SK-N-MC (cell line): ENCODE data around the genes ADCY2, CFAP90 and MARCHF6.

GRCh38 chr5:6672973-6673723 is 39.9 kb downstream of the SRD5A1 start:
- RRBS, result no CpG with 5 or more reads among the region's 7 CpGs

- RRBS, result 7% methylated on average over 11 of the region's 66 CpGs
These were observed 1.0 kb upstream of the TENT4A start for GRCh38 chr5:6711936-6712830.

DNA sequence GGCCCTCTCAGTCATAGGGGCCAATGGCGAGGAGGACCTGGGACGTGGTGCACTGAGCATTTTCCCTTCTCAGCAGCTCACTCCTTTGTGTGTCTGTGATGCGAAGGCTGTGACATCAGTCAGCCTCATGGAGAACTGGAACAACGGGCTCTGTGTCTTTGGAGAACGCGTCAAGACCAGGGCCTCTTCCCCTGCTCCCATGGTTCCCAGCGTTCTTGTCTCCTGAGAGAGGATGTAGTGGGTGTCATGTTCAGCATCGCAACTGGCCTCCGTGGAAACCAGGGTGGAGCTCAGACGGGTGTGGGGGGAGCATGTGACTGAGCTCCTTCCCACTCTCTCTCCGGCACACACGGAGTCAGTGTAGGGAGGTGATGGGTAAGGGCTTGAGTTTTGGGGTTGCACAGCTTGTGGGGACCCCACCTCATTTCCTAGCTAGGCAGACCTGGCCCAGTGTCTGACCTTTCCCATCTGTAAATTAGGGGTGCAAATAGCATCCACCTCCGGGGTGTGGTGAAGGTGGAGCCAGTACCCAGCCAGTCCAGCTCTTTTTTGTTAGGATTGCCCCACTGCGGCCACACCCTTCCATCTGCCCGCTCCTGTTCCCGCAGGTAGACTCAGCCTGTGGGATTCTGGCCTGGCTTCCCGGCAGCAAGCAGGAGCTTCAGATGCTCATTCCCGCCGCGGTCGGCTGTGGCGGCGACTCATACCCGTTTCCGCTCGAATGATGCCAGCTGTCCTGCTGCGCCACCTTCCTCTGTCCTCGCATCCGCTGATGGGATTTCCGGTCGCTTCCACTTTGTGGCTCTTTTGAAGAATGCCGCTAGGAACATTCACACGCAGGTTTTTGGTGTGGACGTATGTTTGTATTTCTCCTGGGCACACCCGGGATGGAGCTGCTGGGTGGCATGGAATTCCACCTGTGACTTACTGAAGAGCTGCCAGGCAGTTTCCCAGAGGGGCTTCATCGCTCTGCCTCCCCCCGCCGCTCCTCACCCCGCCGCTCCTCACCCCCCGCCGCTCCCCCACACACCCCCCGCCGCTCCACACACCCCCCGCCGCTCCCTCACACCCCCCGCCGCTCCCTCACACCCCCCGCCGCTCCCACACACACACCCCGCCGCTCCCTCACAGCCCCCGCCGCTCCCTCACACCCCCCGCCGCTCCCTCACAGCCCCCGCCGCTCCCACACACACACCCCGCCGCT is 60.0 kb downstream of the TENT4A start:
- RRBS, result 9% methylated on average over 4 of the region's 60 CpGs

DNA sequence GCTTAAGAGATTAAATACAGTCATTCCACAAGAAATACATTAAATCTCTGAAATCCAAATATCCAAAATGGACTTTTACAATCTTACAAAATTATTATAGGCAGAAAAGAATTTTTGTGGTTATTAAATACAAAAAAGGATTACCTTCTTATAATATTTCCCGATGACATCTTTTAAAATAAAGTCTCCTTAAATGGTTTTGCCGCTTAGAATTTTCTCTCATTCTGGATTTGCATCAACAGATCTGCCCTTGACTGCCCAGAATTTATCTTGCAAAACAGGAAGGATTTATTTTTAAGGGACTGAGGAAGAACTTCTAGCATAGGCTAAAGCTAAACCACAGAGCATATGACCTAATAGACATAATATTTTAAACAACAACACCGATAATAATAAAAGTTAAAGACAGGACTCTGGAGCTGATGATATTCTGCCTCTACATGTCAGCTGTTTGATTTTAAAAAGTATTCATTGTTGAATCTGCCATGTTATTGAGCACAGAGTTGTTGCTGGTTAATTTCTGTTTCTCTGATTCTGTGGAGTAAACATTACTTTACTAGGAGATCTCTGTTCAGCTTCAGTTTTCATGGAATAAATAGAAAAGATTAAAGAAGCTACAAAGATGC is 145.3 kb upstream of the ADCY2 start:
- RRBS, result no CpG with 5 or more reads among the region's 3 CpGs

GRCh38 chr5:7395409-7396529 is at the start of gene ADCY2:
TSS of gene ADCY2 (plus strand) at chr5:7396138.
- RRBS, result 3% methylated on average over 46 of the region's 132 CpGs

GRCh38 chr5:7850651-7851400 is at the start of gene CFAP90:
TSS of gene CFAP90 (minus strand) at chr5:7851133.
- RRBS, result 19% methylated on average over 12 of the region's 74 CpGs

DNA sequence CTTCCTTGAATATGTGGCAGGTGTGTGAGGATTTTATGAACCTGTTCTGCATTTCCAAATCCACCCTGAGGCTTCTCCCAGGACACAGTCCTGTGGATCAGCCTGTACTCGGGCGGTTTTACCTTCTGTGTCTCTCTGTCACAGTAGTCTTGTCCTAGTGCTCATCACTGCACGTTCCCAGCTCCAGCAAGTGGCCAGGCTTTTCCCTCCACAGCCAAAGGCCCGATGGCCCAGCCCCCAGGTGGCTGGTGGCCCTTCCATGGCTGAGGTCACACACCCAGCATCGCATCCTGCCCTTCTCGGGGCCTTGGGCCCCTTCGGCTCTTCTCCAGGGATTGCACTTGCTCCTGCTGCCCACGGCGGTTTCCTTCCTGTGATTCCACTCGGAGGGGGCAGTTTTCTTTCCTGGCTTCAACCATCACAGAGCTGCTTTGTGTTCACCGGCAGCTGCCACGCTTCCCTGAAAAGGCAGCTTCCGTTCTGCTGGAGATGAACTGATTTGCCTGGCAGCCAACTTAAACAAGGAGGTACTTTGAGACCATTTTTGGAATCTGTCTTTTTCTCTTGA is 191.8 kb downstream of the MTRR start:
- RRBS, result no CpG with 5 or more reads among the region's 13 CpGs

DNA sequence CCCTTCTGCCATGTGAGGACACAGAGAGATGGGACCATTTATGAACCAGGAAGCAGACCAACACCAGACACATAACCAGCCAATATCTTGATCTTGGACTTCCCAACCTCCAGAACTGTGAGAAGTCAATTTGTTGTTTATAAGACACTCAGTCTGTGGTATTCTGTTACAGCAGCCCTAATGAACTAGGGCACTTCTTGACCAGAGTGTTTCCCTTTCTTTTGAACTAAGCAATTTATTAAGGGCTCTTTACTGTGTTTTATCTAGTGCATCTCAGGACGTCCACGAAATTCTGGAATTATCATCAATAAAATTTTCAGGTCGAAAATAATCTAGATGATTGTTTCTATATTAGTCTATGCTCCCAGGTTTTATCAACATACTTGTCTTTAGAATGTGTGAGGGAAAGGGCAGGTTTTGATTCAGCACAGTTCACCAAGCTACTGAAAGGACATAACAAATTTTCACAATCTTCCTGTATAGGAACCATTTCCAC is 761.7 kb downstream of the SEMA5A start:
- RRBS, result no CpG with 5 or more reads among the region's 3 CpGs

- RRBS, result no CpG with 5 or more reads among the region's 11 CpGs
These were observed 702.2 kb downstream of the SEMA5A start for GRCh38 chr5:8843543-8844238.

DNA sequence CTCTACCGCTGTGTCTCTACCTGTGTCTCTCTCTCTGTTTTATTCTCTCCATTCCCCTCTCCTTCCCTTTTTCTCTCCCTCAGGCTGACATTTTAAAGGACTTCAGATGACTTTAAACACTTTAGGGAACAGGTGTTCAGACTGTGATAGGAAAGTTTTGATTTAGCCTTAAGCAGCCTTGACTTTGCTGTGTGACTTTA is 530.8 kb downstream of the SEMA5A start:
- RRBS, result no CpG with 5 or more reads among the region's 1 CpG

DNA sequence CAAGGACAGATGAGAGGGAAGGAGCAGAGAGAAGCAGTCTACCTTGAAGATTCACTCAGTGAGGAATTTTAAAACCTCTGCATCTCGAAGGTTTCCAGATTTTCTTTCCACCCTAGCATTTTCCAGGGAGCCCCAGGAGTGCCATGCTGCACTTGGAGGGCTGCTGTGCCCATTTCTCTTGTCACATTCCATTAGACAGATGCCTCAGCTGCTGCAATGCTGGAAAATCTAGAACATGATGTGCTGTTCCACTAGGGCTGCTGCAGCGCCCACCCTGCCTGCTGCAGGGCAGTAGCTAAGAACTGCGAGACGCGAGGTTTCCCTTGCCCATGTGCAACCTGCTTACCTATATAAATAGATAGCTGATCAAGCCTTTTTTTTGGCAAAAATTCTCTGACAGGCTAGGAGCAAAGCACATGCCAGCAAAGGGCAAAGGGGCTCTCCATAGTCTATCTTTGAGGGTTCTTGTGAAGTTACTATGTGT is 90.6 kb upstream of the TAS2R1 start:
- RRBS, result no CpG with 5 or more reads among the region's 5 CpGs

DNA sequence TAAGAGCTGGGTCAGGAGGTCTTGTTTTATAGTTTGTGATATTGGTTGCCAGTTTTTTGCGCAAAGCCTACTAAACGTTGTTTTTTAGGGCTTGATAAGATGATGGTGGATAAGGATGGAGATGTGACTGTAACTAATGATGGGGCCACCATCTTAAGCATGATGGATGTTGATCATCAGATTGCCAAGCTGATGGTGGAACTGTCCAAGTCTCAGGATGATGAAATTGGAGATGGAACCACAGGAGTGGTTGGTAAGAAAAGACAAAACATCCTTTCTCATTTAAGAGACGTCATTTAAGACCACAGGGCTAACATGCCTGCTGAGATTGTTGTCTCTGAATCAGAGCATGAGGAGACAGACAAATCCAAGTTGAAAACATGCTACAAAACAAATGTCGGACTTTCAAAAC is 4.5 kb downstream of the CCT5 start:
- RRBS, result no CpG with 5 or more reads among the region's 4 CpGs

DNA sequence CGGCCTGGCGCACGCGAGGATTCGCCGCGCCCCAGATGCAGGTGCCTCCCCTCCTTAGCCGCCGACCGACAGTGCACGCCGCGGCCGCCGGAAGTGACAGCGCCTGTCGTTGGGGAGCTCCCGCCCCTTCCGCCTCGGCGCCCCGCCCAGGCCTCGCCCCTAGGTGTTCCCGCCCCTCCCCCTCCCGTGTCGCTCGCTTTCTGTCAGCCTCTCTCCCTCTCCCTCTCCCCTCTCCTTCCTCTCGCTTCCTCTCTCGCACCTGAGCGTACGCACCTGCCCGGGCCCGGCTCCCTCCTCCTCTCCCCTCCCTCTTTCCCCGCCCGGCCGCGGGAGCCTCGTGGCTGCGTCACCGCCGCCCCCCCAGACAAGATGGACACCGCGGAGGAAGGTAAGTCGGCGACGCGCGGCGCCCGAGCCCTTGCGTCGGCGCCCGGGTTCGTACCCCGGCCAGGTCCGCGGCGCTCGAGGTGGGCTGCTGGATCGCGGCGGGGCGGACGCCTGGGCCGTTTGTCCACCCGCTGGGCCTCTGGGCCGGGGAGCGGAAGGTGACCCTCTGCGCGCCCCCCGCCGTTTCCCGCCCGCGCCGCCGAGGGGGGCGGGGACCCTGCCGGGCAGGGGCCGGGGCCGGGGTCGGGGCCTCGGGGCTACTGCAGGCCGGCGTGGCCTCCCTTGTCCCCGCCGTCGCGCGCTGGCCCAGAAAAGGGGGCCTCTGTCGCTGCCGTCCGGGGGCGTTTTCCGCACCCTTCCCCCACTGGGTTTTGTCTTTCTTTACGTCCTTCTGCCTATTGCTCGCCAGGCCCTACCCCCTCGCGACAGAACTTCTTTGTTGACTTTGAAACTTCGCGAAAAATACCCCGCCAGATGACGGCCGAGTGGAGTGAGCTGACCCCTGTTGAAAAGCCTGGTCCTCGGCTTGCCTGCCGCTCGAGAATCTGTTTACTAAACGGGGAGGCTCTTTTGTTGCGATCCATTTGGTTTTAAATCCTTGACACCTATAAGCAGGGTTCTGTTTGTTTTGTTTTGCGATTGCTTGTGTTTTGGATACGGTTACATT is at the start of gene MARCHF6:
Gene MARCHF6, plus strand, starts transcription at position 166 of the 1,054 bp plus-strand sequence.
- RRBS, result under 1% methylated on average over 54 of the region's 112 CpGs

- RRBS, result no CpG with 5 or more reads among the region's 25 CpGs
These were observed 23.4 kb downstream of the MARCHF6 start for GRCh38 chr5:10376688-10377564.

- RRBS, result no CpG with 5 or more reads among the region's 16 CpGs
These were observed 20.1 kb upstream of the ROPN1L start for GRCh38 chr5:10421157-10422402.

- RRBS, result no CpG with 5 or more reads among the region's 3 CpGs
These were observed 19.3 kb upstream of the ROPN1L start for GRCh38 chr5:10422420-10422827.

DNA sequence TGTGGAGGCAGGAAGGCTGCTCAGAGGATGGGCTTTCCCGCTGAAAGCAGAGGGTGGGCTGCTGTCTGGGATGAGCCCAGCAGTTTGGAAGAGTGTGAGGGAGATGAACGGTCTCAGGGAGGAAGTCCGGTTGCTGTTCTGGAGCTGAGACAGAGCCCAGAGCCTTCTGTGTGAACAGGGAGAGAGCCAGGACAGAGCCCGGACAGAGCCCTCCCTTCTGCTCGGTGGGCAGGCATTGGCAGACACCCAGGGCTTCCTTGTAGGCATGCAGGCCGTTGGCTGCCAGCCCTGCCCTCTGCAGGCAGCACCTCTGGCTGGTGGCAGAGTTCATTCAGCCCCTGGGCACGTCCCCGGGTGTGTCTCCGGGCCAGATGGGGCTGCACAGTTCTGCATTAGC is 18.8 kb downstream of the ROPN1L start:
- RRBS, result 80% methylated on average over 2 of the region's 9 CpGs

DNA sequence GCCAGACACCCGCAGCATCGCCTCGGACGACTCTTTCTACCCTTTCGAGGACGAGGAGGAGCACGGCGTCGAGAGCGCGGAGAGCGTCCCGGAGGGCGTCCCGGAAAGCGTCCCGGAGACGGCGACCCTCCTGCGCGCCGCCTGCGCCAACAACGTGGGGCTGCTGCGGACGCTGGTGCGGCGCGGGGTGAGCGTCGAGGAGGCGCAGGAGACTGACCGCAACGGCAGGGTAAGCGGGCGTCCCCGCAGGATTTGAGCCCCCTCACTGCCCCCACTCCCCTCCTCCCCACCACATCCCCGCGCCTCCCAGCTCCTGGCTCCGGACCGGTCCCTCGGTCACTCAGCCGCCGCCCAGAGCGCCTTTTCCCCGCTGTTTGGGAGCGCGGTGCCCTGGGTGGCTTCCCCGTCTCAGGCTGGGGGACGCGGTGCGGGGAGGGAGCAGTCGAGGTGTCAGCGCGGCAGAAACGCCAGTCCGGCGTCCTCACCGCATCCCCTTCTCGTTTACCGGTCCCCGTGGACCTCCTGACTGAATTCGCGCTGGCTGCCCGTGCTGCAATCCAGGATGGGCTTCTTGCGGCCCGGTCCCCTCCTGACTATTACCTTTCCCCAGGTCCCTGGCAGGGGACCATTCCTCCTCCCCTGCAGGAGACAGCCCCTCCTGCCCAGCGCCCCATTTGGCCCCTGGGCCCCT is 880 bp downstream of the ANKRD33B start:
- RRBS, result 19% methylated on average over 7 of the region's 68 CpGs

- RRBS, result no CpG with 5 or more reads among the region's 8 CpGs
These were observed 70.4 kb upstream of the DAP start for GRCh38 chr5:10831409-10831955.

DNA sequence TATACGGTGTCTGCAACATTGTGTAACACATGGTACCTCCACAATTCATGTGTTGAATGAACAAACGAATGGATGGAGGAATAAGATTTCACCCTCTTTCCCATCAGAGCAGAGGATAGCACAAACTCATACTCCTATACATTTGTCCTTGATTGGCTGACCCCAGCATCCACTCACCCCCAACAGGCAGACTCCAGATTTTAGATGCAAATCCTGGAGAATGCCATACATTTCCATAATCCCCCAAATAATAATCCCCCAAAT is 355.0 kb downstream of the CTNND2 start:
- RRBS, result no CpG with 5 or more reads among the region's 2 CpGs